ENCODE measurements around the genes SCYGR6 and SPHKAP.

DNA sequence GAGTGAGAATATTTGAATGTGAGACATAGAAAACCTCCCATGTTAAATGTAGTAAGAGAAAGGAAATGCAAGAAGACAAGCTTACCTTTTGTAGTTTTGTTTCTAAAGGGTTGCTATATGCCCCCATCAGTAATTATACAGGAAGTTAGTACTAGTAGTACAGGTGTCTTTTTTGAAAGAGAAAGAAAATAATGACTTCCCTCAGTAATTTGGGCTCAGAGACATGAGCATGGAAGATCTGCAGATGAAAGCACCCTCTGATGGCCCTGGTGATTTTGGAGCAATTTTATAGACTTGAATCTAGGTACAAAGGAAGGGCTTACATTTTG is 80.8 kb downstream of the RHBDD1 start:
- PRO-cap: no peak

DNA sequence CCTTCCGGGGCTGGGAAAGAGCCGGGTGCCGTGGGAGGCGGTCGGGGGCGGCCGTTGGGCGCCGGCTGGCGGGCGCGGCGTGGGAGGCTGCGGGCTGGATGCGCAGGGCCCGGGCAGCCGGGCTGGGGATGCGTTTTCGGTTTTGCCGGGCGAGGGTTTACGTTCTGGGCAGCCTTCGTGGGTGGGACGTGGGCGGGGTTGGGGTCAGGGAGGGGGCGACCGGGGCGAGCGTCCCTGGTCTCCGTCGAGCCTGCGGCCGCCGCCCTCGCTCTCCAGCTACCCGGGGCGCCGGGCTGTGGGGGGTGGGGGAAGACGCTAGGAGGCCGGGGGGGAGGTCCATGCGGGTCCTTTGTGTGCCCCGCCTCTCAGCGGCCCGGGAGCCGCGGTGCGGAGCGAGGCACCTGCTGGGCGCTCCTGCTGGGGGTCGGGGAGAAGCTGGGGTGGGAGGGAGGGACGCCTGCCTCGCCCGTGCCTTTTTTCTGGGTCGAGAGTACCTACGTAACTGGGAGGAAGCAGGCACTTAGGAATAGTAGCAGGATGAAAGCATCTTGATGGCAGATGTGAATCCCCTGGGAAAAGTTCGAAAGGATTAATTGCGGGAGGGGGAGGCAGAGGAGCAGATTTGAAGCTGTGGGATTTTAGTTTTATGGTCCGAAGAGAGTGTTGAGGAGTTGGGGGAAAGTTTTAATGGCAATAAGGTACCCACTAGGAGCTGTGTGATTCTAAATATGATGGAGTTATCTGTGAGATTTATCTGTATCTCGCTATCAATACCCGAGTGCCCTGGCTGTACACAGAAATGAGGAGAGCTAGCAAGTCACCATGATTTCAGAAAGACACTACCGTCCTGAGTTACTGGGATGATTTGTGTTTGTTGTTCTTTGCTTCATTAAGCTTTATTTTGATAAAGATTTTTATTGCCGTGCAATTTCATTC is 973 bp downstream of the AGFG1 start:
- PRO-cap: bidirectional peak, plus-strand start at position 244 of the sequence, minus-strand start at position 123 of the sequence

GRCh38 chr2:227724692-227724991 is at the start of gene SCYGR6:
Gene SCYGR6, minus strand, starts transcription at chr2:227724757.
- PRO-cap: no peak

- PRO-cap: unidirectional peak, plus-strand start at chr2:227819068
Observed at GRCh38 chr2:227818700-227819283, 5.2 kb downstream of the CCL20 start.

DNA sequence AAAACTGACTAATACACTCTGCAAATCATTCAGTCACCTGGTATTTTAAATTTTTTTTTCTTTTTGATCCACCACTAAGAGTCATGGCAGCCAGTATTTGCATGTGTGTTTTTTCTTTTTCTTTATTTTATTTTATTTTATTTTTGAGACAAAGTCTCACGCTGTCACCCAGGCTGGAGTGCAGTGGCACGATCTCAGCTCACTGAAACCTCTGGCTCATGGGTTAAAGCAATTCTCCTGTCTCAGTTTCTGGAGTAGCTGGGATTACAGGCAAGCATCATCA is 81.8 kb downstream of the DAW1 start:
- PRO-cap: no peak

GRCh38 chr2:228181378-228182140 is at the start of gene SPHKAP:
Gene SPHKAP, minus strand, starts transcription at chr2:228181687.
- PRO-cap: no peak

- PRO-cap: no peak
Observed at GRCh38 chr2:228839530-228840120, 431.5 kb downstream of the PID1 start.

DNA sequence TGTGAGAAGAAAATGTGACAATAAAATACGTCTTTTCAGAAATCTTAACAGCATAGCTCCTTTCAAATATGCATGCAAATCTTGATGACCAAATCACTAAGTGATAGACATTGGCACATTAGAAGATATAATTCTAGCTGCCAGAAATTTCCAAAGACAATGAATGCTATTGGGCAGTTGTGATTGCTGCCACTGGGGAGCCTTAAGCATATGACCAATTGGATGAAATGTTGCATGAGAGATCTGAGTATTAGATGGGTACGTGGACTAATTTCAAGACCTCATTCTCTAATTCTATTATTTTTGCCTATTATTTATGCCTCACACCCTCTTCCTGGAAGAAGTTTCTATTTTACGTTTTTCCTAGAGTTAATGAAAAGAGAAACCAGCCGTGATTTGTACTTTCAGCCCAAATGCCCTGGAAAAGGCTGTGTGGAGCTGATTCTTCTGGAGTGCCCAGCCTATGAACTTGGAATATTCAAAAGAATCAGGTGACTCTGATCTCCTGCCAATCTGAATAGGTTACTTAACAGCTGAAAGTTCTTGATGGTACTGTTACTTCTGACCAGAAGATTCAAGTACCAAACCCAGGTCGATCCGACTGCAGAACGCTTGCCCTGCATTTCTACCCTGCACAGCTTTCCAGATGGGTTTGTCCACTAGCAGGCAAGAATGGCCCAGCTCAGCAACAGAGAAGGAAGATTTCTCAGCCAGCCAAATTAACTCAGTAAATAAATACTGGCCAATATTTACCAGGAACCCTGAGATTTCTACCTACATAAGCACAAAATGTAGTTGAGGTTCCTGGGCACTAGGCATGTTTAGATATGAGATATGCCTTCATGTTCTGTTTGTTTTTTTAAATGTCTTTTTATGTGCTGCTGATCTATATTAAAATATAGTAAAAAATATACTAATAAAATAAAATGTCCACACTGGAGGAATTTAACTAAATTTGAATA is 430.4 kb downstream of the PID1 start:
- PRO-cap: no peak

DNA sequence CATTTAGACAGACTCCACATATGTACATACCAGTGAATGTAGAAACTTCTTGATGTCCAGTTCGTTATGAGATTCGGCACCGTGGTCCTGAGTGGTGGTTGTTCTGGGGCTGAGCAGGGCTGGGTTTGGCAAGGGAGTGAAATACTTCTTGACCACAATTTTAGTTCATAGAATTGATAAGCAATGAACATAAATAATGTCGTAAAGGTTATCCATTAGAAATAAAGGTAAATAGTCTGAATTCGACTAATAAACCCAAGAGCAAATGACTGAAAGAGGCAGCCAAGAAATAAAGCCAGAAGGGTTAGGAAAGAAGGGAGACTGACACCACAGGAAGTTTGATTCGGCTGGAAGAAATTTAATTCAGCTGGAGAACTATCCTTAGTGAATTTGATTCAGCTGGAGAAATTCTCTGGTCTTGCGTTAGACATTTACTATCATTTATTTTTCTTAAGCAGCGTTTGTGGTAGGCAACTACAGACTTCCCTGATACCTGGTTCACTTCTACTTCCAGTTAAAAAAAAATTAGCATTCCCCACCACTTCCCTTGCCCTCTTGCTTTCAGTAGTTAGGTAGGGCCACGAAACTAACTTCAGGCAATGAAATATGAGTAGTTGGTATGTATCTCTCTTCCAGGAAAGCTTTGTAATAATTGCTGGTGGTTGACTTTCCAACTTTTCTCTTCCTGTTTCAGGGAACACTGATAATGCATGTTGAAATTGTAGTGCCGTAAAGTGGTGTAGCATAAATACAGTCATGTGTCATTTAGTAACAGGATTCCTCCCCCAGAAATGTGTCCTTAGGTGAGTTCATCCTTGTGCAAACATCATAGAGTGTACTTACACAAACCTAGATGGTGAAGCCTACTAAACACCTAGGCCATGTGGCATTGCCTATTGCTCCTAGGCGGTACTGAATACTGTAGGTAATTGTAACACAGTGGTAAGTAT is 429.5 kb downstream of the PID1 start:
- PRO-cap: no peak

- PRO-cap: no peak
Observed at GRCh38 chr2:229057919-229058450, 213.1 kb downstream of the PID1 start.

DNA sequence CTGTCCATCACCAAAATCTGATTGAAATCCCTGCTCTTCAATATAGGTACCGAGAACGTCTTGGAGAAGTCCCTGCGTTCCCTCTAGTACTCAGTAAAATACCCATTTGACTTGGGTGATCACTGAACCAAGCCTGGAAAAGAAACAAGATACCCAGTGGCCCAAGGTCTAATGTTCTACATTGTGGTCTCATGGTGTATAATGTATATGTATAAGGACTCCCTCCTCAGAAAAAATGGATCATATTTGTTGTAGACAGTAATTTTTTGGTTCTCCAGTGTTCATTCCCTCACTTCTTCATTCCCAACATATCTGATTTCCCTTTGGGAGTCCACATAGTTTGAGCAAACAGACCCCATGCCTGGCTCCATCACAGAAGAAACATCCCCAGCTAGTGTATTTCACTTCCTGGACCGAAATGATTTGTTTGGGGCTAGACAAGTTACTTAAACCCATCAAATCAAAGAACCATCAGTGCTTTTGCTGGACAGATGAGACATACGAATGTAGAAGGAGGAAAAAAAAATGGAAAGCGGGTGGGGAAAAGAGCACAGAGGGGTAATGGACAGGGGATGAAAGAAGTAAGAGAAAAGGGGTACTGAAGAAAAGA is 132.6 kb downstream of the PID1 start:
- PRO-cap: no peak

DNA sequence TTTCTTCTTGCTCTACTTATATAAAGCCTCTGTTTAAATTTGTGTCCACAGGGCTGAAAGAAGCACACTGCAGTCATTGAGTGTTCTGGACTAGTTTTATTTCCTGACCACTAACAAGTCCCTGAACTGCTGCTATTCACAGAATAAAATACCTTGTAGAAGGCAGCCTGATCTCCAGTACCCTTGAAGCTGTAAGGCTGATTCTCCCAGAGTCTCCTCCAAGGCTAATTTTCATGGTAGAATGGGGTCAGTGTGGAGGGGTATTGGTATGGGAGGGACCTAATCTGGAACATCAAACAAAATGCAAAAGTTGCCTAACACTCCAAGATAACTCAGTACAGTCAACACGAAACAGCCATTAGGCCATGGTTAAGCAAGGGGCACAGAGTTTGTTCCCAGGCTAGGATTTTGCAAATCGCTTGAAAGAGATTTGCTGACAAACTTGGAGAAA is 5.5 kb downstream of the PID1 start:
- PRO-cap: no peak

- PRO-cap: no peak
Observed at GRCh38 chr2:229339580-229339836, 68.4 kb upstream of the PID1 start.

GRCh38 chr2:229586766-229587407 is 127.5 kb downstream of the DNER start:
- PRO-cap: no peak

- PRO-cap: no peak
Observed at GRCh38 chr2:229731917-229732259, 17.5 kb upstream of the DNER start.

GRCh38 chr2:229912479-229913032 is 9.3 kb downstream of the TRIP12 start:
- PRO-cap: no peak

DNA sequence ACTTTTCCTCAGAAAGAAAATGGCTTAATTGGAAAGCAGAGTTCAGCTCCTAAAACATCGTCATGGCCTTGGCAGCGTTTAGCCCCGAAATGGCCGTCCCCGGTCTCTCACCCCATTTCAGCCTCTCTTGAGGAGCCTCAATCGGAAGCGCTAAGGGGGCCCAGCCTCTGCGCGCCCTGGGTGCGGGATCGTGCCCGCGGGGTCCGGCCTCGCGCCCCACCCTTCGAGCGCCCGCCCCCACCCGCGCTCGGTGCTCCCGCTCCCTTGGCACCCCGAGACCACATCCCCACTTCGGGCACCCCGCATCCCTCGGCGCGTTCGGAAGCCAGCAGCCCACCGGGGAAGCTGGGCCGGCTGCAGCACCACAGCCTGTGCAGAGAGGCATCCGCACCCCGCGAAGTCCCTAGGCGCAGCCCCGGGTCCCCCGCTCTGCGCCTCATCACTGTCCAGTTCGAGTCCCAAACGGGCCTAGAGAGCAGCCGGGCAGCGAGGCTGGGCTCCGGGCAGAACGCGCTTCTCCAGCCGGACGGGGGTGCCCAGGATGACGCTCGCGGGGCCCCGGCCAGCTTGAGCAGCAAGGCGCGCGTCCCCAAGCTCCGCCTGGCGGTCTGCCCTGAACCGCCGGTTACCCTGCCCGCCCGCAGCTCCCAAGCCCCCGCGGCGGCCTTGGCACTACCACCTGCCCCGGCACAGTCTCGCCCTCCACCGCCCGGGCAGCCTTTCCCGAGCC is 864 bp downstream of the SLC16A14 start:
- PRO-cap: bidirectional peak, plus-strand start at position 542 of the sequence, minus-strand start at position 512 of the sequence

DNA sequence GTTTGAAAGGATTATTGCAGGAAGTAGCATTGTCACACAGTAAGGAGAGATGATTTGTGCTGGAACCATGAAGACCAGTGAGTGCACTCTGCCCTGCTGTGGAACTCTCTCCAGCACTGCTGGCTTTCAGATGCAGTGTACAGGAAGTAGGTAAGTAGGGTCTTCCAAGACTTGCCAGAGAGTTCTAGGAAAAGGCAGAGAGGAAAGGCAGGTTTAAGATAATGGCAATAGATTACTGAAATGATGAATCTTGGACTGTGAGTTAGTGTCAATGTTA is 11.2 kb downstream of the SP110 start:
- PRO-cap: no peak

DNA sequence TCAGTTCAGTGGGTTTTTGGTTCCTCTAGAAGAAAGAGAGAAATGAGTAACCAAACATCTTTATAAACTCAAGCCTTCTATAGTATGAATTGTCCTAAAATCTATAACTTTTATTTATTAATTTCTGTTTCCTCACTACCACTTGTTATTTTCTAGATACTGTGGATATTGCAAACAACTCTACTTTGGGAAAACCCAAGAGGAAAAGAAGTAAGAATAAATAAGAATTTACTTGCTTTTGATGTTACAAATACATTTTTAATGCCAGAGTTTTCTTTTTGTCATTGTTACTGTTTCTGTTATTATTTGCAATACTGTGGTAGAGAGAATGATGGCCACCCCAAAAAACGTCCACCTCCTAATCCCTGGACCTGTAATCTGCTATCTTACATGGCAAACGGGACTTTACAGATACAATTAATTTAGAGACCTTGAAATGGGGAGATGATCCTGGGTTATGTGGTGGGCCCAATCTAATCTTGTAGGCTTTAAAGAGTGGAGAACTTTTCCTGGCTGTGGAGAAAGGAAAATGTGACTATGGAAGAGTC is 44.5 kb upstream of the SP100 start:
- PRO-cap: no peak

DNA sequence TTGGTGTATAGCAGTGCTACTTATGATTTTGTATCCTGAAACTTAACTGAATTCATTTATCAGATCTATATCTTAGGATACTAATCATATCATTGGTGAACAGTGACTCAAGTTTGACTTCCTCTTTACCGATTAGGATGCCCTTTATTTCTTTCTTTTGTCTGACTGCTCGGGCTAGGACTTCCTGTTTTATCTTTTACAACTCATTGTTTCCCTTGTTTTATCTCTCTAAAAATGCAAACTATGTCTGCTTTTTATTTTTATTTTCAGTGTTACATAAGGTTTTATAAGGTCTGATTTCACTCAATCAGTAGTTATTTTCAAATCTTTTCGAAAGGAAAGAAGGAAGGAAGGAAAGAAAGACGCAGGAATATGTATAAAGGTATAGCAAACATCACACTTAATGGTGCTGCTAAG is 23.7 kb downstream of the SP100 start:
- PRO-cap: no peak